Brain (tissue), 1 donor: ENCODE measurements around a stretch of chr7.

- RRBS = no CpG with 5 or more reads among the region's 26 CpGs
Observed at GRCh38 chr7:44107357-44108278, 3.5 kb downstream of the AEBP1 start.

GRCh38 chr7:44258918-44260055 is 58.5 kb downstream of the YKT6 start:
- RRBS = no CpG with 5 or more reads among the region's 23 CpGs

GRCh38 chr7:44264167-44264858 is 61.1 kb downstream of the CAMK2B start:
- RRBS = no CpG with 5 or more reads among the region's 11 CpGs

DNA sequence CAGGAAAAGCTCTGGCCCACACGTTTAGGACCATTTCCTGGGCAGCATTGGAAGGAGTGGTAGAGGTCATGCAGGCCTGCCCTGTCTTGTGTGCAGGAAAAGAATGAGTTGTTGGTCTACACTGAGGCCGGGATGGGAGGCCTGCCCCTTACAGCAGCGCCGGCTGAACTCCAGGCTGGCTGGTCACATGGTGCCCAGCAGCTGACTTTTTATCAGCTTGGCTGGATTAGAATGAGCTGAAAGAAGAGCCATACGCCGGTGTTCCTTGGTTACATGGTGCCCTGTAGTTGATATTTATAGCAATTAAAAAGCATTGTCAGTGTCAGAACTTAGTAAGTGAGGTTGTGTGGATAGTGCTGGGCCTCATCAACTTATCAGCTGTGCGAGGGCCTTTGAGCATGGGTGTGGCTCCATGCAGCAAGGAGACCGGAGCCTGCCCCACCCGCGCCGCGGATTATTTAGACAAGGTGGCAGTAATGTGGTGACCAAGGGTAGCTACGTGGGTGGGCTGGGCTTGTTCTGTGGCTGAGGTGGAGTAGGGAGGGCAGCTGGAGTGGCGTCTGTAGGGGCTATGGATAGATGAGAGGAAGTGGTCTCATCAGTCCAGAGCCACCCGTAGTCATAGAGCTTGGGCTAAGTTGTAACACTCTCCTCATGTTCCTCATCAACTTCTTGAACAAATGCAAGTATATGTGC is 28.7 kb downstream of the OGDH start:
- RRBS = 18% methylated on average over 3 of the region's 15 CpGs

DNA sequence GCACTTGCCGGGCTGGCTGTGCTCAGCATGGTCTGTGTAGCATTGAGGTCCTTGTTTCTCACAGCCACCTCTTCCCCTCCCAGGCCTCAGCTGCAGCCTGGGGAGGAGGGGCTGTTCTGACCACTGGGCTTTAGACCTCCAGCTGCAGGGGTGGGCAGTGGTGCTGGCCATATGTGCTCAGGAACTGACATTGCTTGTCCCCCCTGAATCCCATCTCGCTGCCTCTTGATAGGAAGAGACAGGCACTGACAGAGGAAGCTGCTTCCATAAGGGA is 3.0 kb downstream of the MYO1G start:
- RRBS = no CpG with 5 or more reads among the region's 2 CpGs

DNA sequence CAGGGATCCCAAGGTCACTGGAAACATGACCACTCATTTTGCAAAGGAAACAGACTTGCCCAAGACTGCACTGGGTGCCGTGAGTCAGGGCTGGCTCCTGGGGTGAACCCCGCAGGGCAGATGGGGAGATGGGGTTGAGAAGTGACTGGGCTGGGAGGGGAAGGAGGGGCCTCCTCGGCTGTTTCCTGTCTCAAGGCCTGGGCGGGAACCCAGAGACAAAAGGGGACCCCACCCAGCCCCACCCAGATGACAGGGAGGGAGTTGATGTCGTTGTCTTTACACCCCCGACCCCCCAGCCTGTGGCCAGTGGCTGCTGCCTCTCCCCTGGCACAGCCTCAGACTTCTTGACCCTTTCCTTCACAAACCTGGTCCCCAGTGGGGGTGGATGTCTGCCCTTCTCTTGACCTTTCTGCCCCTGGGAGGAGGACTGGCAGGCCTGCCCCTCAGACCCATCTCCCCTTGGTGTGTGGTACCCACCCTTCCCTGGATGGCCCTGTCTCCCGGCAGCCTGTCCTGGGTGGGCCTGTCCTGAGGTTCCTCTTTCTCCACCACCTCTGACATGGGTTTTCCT is 1.4 kb downstream of the MYO1G start:
- RRBS = no CpG with 5 or more reads among the region's 7 CpGs

DNA sequence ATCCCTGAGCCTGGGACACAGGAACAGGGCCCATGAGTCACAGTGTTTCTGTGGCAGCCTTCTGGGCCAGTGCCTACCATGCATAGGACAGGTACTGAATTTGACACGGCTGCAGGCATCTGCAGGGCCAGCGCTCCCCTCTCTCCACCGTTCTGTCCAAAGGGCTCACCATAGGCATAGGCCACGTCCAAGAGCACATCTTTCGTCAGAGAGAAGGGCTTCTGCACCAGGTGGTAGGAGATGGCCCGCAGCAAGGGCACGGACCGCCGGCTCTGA is 7.2 kb downstream of the TBRG4 start:
- RRBS = no CpG with 5 or more reads among the region's 9 CpGs

DNA sequence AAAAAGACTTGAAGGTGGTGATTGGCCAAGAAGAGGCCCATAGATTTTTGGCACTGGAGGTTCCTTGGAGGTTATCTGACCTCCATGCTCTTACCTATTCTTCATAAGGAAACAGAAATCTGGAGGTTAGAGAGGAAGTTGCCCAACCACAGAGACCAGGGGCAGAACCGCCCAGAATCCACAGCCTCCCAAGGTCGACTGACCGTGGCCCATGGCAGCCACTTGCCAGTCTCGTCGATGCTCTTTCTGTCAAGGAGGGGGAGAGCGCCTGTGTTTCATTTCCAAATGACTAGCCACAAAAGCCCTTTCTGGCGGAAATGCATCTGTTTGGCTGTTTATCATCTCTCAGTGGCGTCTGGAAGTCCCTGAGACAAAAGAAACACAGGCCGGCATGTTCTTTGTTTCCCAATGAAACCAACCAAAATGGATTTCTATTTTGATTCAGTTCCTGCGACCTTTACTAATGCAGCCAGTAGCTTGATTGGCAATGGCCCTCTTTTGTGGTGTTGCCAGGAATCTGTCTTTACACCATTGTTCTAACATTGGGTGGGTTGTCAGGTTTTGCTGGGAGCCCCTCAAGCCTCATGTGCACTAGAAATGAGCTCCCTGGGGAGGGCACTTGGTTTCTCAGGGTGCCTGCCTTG is 2.9 kb downstream of the RAMP3 start:
- RRBS = no CpG with 5 or more reads among the region's 10 CpGs

DNA sequence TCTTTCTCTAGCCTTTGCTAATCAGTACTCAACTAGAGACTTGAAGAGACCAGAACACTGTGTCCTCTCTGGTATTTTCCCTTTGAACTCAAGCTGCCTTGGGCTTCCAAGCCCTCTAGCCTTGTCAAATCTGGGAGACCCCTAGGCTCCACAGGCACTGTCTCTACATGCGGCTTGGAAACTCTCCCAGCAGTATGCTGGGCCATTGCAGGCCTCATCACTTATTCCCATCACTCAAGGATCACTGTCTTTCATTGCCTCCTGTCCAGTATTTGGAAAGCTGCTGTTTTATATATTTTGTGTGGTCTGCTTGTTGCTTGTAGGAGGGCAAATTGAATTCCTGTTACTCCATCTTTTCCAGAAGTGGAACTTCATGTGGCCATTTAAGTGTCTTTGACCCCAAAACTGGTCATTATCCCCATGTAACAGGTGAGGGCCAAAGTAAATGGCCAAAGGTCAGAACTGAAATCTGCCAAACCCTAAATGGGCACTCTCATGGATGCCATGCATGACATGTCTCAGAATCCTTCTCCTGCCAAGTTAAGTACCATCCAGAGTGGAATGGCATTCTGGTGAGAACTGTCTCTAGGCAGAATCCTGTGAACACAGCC is 120.9 kb downstream of the ADCY1 start:
- RRBS = no CpG with 5 or more reads among the region's 1 CpG

GRCh38 chr7:45912845-45913861 is 7.9 kb downstream of the IGFBP3 start:
- RRBS = no CpG with 5 or more reads among the region's 23 CpGs

- RRBS = no CpG with 5 or more reads among the region's 19 CpGs
Observed at GRCh38 chr7:45940247-45940954, 19.3 kb upstream of the IGFBP3 start.

DNA sequence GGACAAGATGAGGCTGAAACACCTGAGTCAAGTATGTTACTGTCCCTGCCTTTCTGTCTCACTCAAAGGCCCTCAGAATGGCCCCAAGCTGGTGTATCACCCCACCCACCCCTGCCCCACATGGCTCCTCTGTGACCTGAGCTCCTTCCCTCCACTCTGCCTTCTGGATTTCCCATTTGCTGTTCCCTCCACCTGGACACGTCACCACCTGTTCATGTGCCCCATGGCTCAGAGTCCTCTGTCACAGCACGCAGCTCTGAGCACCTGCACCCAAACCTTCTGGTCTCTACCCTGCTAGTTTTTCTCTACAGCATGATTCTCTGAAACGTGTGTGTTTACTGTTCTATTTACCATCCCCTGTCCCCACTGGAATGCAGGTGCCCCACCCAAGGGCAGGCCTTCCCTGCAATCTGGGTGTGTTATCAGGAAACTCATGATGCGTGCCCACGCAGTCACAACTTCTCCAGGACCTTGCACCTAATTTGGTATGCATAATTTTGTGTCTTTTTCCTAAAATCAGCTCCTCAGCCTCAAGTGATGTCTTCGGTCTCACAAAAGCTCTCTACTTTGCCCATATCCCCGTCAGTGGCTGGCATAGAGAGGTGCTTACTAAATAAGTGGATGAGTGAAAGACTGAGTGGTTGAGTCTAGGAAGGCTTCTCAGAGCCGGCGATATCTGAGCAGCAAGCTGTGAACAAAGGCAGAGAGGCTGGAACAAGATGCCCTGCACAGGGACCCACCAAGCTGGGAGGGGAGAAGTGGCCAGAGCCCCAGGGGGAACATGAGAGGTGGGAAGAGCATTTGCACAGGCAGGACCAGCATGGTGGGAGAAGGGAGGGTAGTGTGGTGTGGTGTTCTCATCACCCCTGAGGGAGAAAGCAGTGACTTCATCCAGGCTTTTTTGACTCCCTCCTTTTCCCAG is 284.5 kb upstream of the IGFBP3 start:
- RRBS = no CpG with 5 or more reads among the region's 9 CpGs

GRCh38 chr7:46650966-46652384 is 730.4 kb upstream of the IGFBP3 start:
- RRBS = no CpG with 5 or more reads among the region's 13 CpGs

- RRBS = no CpG with 5 or more reads among the region's 8 CpGs
Observed at GRCh38 chr7:46759516-46759974, 822.4 kb downstream of the TNS3 start.

DNA sequence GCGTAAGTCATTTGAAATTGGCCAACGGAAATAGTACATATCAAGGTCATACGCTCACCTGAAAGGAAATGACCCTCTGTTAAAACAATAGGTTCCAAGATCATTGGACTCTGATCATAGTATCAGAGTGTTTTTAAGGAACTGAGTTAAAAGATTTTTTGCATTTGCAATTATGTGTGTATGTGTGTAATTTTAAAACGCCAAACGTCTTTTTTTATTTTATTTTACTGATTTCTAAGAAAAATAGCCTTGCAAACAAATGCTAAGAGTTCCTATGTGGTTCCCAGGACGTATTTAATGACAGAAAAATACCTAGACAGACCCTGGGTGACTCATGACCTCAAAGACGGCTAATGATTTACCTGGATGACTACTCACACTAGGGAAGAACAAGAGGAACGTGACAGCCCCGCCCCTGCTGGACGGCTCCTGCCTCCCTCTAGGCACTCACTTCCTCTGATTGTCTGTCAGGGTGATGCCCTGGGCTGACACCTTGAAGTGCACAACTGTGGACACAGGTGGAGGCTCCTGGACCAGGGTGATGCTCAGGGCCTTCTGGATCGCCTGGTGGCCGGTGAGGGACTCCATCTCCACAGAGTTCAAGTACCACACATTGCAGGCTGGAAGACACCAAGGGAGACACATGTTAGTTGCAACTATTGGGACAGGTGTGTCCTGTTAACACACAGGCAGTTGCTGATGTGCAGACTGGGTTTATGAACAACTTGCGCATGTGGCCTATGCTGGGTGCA is 298.5 kb downstream of the TNS3 start:
- RRBS = no CpG with 5 or more reads among the region's 13 CpGs

DNA sequence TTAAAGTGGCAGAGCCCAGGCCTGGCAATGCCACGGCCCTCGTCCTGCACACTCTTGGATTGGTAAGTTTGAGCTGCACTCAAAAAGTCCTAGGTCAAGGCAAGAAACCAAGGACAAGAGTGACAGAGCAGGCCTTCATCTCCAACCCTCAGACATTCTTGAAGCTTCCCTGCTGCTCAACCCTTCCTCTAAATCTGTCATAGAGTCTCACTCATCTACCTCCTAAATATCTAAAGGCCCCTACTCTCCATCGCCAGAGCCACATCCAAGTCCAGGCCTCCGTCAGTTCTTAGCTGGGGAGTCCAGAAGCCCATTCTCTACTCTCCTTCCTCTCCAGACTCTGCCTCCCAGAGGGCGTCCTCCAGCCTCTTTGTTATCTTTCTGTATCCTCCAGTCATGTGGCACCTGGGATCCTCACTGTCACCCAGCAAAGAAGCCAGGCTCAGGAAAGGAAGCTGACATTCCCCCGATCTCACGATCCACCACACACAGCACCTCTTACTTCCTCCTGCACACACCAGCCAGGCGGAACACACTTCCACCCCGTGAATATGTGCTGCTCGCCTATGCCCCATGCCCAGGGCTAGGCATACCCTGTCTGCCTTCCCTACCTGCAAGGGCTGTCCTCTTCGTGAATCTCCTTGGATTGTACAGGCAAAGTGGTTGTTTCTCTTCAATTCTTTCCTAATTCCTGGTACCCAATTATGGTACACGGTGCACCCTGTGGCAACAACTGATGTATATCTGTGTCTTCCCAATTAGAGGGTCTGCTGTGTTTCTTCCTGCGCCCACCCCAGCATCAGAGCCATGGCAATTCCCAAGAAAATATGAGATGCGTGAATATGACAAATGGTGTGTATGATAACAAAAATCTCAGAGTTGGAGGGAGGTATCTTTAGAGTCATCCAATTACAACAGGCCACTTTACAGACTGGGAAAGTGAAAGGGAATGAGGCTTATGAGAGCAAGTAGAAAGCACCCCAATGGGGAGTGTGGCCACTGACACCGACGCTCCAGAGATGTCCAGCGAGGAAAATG is 191.0 kb downstream of the TNS3 start:
- RRBS = no CpG with 5 or more reads among the region's 17 CpGs

DNA sequence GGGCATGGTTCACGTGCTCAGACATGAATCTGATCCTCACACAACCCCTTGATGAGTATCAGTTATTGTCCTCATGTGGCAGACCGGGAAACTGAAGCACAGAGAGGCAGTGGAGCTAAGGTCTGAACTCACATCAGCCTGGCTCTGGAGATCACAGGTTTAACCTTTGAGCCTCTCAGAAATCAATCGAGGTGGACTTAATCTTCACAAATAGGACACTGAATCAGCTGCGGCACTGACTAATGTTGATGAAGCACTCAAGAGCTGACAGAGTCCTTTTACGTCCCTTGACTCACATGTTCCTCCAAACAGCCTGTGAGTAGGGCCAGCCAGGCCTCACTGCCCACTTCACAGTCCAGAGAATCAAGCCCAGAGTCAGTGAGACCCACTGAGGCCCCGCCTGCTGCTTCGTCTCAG is 63.2 kb downstream of the TNS3 start:
- RRBS = no CpG with 5 or more reads among the region's 7 CpGs